Left ventricle myocardium (tissue), 1 donor: ENCODE measurements around a stretch of chr2.

GRCh38 chr2:117980608-117981418 is 33.1 kb downstream of the CCDC93 start:
- PRO-cap = no peak

DNA sequence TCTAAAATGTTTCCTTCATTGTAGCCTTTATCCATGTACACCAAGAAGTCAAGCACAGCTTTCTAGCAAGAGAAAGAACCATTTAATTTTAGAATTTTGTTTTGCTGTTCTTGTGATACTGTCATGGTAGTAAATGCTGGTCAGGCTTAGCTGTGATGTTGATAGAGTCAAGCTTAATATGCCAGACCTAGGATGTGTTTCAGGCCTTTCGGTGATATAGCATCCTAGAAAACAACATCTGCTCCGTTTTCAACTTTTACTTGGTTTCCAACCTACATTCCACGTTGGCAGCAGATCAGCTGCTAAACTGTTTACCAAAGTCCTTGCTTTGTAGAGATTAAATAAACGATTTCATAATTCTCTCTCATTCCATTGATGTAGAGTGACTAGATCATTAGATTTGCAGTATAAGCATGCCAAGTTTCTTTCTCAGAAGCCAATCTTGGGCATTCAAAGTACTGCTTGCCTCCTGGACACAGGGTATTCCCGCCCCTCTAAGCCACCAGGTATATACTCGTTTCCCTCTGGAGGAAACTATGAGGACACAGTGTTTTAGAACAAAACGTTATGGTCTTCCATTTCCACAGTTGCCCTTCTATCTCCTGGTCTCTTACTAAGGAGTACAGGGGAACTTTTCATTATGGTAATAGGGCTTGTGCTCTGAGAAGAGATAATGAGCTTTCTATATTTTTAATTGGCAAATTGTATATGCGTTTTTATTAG is 10.6 kb upstream of the INSIG2 start:
- PRO-cap = no peak

DNA sequence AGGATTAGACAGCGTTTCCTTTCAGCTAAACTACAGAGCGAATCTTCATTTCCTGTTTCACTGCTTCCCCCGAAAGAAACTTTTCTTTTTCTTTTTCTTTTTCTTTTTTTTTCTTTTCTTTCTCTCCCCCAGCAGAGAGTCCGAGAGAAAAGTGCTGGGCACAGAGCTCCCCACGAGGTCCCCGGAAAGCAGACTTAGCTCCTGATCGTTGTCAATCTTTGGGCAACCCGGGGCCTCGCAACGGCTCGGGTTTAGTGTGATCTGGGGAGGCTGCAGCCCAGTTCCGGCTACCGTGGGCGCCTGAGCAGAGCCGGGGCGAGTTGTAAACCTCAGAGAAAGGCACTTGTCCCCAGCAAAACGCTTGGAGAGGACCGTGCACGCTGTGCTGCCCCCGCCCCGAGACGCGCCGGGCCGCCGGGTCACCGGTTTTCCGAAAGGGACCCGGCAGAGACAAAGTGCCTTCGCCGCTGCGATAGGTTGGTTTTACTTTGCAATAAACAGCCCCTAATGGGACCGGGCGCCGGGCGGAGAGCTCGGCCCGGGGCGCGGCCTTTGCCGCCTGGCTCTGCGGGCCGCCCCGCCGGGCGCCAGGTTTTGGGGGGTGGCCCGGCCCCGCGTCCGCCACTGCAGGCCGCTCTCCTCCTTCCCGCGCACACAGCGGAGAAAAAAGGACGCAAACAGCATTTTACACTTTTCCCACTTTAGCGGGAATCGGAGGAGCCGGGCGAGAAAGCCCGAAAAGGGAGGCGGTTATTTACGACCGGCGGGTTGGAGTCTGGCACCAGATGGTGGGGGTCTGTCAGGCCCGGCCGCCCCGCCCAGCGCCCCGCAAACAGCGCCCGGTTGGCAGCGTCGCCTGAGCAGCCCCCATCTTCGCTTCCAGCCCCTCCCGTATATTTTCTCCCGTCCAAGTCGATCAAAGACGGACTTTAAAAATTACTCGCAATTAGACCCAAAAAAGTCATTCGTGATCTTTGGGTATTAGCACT is 136.0 kb downstream of the INSIG2 start:
- PRO-cap = no peak

DNA sequence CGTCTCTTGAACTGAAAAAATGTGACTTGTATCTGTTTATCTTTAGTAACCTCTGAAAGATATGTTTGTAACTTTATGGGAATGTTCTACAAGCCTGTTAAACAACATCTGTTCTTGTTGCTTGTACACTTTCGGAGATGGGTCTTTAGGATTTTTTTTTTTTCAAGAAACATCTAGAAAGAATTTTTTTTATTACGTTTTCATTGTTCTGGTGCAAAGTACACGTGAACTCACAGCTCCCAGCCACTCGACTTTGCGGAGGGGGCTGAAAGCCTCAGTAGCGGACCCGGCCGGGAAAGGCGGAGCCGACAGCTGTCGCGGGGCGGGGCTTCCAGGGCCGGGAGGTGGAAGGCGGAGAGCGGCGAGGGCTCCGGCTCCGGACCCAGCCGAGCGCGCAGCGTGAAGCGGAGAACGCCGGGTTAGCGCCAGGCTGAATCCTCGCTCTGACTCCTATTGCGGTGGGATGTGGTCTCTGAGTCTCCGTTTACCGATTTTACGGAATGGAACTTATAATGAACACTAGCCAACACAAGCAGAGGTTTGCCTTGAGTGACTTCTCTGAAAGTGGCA is 73.1 kb downstream of the EN1 start:
- PRO-cap = no peak

DNA sequence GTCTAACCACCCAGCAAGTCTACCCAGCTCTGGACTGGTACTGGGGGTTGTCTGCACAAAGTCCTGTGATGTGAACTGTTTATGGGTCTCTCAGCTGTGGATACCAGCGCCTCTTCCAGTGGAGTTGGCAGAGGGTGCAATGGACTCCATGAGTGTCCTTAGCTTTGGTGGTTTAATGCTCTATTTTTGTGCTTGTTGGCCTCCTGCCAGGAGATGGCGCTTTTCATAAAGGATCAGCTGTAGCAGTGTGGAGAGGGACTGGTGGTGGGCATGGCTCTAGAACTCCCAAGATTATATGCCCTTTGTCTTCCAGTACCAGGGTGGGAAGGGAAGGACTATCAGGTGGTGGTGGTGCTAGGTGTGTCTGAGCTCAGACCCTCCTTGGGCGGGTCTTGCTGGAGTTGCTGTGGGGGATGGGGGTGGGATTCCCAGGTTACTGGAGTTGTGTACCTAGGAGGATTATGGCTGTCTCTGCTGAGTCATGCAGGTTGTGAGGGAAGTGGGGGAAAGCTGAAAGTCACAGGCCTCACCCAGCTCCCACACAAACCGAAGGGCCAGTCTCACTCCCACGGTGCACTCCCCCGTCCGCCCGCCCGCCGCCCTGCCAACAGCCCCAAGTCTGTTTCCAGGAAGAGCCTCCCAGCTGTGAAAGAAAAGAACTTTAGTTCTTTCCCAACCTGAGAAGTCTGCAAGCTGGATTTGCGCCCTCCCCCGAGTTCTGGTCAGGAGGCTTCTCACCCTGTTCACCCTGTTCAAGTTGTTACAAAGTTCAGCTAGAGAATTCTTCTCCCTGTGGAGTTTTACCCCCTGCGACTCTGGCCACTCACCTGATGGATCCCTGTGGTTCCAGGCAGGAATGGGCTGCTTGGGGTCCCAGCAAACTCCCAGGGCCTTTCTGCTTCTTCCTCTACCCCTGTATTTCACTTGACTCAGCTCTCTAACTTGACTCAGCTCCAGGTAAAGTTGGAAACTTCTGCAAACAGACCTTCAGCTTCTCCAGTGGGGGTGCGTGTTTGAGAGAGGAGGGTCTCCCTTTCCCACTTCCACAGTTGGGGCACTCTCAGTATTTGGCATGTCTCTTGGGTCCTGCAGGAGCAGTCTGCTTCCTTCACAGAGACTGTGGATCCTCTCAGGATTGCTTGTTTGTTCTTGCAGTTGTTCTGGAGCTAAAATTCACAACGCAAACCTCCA is 108.2 kb downstream of the C1QL2 start:
- PRO-cap = no peak

DNA sequence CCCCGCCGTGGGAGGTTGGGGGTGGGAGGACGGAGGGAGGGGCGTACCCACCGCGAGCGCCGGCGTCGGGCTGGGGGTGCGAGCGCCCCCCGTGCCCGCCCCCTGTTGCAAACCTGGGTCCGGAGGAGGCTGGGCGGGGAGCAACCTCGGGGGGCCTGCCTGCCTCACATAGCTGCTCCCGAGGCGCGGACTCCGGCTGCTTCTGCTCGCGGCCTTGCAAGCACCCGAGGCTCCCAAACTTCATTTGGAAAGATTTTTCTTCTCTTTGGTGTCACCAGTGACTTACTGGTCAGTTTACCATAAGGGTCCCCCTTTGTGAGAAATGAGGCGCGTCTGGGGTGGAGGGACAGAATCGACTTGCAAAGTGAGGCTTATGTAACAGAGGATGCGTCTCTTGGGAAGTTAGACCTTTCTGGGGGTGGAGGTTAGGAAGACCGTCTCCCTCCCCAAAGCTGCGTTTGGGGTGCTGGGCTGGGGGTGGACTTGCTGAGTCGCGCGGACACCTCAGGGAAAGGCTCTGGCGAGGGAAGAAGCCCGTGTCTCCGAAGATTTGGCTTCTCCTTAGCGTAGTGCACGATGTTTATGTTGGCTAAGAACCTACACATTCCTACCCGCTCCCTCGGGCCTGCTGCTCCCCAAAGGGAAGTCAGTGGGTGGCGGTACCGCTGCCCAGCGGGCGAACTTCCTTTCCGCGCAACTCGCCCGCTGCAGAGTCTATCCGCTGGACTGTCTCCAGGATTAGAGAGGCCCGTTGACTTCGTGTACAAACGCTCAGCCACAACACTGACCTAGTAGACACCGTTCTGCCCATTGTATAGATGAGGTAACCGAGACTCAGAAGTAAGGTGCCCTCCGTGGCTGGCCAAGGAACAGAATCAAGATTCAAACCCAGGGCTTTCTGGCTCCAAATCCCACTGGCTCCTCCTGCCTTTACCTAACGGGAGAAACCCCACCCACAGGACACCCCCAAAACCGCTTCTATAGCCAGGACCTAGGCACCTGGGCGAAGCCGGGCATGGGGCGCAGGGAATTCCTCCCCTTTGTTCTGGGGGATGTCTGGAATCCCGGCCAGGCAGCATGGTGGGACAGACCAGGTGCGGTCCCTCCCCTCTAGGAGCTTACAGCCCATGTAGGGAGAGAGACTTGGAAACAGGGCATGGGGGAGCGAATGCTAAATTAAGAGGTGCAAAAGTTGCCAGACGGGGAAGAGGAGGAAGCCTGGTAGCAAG is 723 bp downstream of the TMEM37 start:
- PRO-cap = no peak

GRCh38 chr2:119442793-119443265 is 11.2 kb downstream of the TMEM37 start:
- PRO-cap = no peak

- PRO-cap = no peak
Measured at GRCh38 chr2:119544725-119545572, 700 bp downstream of the CFAP221 start.

GRCh38 chr2:120205815-120206664 is 17.2 kb downstream of the TMEM185B start:
- PRO-cap = no peak

DNA sequence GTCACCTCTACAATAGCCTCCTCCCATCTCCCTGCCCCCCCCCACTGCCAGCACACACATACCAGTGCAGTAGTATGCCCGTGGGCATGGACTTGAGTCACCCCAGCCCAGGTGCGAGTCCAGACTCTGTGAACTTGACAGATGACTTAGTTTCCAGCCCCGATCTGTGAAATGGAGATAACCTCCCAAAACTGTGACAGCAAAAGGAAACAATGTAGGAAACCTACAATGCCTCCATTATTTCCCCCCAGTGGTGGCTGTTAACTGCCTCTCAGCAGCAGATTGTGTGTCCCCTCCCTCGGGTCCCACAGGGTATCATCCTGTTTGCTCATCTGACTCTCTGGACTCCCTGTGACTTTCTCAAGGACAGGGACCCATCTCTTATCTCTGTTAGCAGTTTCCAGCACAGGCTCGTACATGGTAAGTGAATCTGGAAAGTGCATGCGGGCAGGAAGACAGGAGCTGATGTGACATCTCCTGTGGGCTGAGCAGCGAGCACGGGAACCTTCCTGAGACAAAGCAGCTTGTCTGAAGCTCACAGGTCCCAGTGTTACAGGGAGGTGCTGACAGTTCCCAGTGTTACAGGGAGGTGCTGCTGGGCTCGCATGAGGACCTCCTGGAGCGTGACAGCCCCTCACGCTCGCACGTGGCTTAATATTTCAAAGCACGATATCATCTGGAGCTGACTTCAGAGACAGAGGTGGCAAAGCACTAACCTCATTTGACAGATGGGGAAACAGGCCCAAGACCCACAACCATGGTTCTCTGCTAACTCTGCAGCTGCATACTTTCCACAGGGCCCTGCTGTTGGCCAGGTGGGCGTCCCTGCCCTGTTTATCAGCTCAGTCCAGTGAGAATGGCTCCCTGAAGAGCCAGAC is 4.3 kb upstream of the TMEM185B start:
- PRO-cap = no peak

GRCh38 chr2:120441909-120442596 is 96.1 kb downstream of the INHBB start:
- PRO-cap = no peak

GRCh38 chr2:120465515-120466603 is 119.9 kb downstream of the INHBB start:
- PRO-cap = no peak

DNA sequence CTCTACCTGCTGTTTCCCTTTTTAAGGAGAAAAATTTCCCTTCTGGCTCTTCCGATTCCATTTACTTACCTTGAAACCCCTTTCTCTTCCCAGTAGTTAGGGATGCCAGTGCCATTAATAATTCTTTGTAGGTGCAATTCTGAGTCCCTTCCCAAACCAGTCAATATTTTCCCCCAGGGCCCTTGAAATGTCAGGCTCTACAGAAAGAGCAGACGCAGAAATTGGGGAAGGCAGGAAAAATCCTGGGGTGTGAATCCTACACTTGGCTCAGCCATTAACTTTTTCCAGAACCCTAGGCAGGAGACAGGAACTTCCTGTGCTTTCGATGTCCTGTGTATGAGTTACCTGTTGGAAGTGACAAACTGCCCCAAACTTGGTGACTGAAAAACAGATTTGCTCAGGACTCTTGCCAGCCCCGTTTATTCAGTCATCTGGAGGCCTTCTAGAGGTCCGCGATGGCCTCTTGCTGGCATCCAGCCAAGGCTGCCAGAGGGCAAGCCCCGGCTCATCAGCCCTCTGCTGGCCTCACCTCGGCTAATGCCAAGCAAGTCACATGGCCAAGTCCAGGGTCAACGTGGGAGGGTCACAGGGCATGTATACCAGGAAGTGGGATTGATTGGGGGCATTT is 179.1 kb downstream of the INHBB start:
- PRO-cap = no peak

GRCh38 chr2:120625742-120626408 is 109.8 kb upstream of the GLI2 start:
- PRO-cap = no peak

DNA sequence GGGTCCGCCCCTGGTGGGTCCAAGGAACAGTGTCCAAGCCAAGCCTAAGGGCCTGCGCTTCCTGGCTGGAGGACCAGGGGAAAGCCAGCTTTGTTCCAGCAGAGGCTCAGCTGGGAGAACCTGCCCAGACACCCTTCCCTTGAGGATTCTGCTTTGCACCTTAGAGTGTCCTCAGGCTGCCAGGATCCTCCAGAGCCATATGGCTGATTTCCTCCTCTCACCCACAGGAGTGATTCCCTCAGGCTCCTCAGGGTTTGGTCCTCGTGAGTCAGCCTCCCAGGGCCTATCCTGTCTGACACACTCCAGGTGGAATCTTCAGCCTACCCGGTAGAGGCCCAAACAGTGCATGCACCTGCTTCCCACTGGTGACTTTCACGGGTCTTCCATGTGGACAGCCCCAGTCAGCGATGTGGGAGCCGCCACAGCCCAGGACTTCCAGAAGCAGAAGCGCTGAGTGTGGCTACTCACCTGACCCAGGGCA is 73.3 kb downstream of the TFCP2L1 start:
- PRO-cap = no peak

GRCh38 chr2:121365051-121365441 is 80.0 kb upstream of the TFCP2L1 start:
- PRO-cap = no peak

- PRO-cap = no peak
Measured at GRCh38 chr2:121419334-121419707, 134.3 kb upstream of the TFCP2L1 start.

- PRO-cap = no peak
Measured at GRCh38 chr2:121425112-121425663, 140.2 kb upstream of the TFCP2L1 start.

DNA sequence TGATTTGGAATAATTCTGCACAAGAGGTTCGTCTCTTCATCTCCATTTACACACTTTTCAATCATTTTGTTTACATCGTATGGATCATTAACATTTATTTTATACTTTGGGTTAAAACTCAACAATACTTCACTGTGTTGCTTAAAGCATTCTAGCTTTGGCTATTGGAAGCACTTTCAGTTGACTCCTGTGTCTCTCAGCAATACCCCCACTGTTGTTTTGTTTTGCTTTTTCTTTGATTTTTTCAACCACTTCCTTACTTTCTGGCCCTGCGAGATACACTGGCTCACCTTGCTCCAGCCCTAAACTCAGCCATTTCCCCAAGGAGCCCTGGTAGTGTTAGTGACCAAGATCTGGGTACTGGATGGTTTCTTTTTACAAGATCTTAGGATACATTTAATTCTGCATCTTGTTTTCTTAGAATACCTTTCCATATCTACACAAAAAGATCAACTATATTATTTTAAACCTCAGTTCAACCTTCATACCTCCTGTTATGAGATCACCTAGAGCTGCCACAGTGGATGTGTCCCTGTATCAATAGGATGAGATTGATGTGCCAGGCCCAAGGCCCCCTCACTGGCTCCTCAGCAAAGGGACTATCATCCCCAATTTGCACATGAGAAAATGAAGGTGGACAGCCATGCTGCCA is 161.3 kb downstream of the CLASP1 start:
- PRO-cap = no peak

DNA sequence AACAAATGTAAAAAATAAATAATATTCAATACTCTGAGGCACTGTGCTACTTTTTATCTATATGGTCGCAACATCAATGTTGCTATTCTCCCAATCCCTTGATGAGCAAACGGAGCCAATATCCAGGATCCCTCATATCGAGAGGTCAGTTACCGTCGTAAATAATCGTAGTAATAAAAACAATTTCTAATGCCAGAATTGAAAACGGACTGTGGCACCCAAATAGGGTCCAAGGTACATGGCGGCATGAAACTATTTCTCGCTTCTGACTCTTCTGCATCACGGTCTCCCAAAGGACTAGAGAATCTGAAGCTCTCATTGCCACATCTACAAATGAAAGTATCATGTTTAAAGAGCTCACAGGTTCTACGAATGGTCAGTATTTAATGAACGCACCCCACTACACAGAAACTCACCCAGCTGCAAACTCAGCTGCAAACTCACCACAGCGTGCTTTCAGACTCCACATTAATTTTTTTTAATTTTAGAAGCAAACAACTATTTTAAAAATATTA is 1.2 kb downstream of the CLASP1 start:
- PRO-cap = no peak